LNCaP clone FGC (cell line): ENCODE data around the gene GFRA4.

- RRBS, 2 experiments = no CpG with 5 or more reads among the region's 6 CpGs
These were observed 34.7 kb upstream of the SIRPA start for GRCh38 chr20:1860484-1861025.

DNA sequence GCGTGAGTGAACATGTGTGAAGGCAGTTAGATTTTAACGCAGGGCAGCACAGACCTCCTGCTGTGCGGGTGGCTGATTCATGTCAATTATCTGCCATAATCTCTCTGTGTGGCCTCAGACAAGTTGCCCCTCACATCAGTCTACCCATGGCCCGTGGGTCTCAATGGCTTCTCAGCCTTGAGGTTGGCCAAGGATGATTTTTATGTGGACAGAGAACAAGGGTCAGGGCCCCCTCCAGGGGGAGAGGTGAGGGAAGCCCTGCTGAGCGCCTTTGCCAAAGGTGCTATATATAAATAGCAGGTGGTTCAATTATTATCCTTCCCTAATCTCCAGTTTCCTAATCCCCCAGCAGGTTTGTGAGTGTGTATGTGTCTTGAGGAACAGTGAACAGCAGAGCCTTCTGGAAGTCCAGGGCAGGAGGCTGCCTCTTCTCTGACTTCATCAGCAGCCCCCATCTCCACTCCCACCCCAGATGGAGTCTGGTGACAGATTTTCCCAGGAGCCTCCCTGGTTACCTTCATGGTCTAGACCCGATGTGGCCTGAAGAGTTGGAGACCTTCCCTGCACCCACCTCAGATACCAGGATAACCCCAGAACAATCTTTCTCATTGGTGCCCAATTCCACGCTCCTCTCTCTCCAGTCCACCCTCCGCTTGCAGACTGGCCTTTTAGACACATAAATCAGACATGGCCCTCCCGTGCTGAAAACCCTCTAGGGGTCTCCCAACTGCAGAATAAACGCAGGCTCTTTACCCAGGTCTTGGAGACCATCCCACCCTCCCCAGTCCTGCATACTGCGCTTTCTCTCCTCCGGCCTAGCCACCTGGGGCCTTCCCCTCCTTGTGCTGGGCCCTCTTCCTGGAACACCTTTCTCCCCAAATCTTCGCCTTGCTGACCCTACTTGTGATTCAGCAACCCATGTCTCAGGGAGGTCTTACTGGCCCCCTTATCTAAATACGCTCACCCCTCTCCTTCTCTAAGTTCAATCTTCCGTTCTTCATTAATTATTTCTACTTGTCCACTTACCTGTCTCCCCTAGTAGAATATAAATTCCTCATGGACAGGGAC lies 2.9 kb upstream of the SIRPA start:
- RRBS, 2 experiments = no CpG with 5 or more reads among the region's 15 CpGs

DNA sequence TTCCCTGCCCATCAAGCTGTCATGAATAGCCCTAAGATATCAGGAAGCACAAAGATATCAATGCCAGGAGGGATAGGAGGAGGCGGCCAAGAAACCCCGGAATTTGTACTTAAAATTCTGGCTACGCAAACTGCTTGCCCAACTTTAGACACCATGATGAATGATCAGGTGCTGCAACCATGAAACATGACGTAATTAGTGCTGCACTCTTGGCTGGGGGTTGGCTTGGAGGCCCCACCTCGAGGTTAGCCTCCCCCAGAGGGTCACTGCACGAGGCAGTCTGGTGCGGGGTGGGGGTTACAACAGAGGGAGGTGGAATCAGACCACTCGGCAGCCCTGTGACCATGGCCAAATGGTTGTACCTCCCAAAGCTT lies 8.9 kb downstream of the SIRPA start:
- RRBS, 2 experiments = 67 to 70% methylated on average over 2 of the region's 8 CpGs

DNA sequence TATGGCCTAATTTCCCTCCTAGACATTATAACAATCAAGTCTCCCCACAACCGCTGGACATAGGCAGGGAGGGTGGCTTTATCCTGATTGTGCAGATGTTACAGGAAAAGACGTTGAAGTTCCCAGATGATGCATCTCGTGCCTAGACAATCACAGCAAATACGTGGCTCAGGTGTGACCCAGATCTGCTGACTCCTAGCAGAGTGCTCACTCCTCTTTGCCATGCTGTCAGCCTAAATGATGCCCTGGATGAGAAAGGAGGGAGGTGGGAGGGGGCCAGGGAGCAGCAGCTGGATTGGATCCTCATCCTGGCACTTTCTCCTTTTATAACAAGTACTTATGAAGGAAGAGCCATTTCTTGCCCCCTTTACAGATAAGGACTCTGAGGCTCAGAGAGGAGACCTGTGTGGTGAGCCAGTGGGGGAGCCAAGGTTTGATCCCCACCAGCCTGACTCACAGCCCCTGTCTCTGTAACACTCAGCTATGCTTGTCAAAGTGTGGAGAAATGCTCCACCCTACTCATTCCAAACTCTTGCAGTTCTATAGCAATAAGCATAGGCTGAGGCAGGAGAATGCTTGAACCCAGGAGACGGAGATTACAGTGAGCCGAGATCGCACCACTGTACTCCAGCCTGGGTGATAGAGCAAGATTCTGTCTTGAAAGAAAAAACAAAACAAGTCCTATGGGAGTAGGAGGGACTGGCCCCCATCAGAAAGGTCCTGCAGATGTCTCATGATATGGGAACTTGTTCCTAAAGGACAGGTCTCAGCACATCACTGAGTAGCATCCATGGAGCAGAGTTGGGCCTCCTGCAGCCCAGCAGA lies 21.9 kb downstream of the SIRPA start:
- RRBS, 2 experiments = no CpG with 5 or more reads among the region's 7 CpGs

DNA sequence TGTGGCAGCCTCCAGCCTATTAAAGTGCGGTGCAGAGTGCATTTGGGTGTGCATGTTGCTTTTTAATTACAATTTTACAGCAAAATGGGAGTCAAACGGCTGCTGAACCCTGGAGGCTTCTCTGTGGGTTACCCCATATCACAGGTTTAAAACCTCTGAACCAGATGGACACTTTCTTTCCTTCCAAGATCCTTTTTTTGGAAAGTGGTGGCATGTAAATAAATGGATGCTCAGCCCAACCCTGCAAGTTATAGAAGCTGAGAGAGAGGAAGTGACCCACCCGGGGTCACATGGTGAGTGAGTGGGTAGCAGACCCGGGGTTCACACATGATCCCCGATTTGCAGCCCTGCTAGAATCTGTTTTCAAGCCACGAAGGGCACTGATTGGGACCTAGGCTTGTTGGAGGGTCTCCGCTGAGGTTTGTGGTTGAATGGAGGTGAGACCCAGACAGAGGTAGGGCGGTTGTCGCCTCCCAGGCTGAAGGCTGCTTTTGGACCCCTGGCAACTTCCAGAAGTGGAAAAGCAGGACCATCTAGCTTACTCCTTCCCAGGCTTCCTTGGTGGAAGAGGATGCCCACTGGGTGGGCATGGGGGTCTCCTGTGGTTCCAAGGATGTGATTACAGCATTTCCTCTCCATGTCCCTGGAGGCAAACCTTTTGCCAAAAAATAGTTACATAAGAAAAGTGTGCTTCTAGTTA lies 32.1 kb downstream of the SIRPA start:
- RRBS, 2 experiments = no CpG with 5 or more reads among the region's 9 CpGs

DNA sequence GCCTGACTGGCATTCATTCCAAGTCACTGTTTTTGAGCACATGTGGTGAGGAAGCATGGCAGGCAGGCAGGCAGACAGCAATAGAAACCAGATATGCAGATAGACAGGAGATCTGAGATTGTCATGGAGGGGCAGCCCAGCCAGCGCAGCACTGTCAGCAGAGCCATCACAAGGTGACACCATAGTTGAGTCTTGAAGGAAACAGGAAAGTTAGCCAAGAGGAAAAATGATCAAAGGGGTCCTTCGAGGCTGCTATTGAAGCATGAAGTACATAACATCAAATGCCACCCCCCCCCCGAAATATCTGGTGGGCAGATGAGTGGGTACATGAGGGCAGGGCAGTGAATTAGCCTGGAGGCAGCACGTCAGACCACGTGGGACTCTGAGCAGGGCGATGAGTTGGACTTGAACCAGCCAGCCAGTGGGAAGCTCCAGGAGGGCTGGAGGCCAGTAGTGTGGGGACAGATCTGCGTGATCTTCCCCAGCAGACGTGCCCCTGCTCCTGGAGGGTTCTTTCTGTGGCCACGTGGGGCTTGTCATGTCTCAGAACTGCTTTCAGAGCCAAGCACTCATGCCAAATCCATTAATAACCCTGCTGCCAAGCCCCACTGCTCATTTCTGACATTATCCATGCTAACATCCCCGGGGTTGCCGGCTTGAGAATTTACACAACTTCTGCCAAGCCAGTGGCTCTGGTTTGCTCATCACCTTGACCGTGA lies 38.1 kb downstream of the SIRPA start:
- RRBS, 2 experiments = no CpG with 5 or more reads among the region's 12 CpGs

- RRBS, 2 experiments = no CpG with 5 or more reads among the region's 1 CpG
These were observed 38.0 kb upstream of the PDYN start for GRCh38 chr20:2031943-2032170.

DNA sequence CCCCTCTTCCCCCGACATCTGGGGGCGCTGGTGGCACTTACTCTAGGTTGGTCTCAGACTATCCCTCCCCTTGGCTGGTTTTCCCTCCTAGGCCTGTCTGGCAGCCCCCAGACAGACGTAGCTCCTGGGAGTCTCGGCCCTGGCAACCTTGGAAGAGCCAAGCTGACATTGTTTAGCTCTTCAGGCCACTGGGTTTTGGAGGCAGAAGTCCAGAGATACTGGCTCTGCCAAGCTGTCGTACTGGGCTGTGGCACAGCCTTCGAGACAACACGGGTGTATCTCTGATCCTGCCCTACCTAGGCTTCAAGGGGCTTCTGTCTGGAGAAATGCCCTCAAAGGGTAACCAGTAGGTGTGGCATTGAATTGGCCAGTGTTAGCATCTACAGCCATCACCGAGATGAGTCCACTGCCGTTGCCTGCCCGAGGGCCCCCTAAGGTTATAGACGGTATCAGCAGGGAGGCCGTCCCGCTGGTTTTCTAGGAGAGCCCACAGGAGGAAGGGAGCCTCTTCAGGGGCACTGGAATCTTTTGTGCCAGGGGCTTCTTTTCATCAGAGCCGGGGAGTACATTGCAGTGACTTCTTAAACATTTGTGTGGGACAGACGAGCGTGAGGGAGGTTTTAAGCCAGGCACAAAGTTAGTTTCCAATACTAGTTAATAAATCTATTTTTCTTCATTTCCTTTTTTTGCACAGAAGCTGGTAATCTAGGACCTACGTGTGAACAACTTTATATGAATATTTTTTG lies 46.2 kb downstream of the STK35 start:
- RRBS, 2 experiments = no CpG with 5 or more reads among the region's 17 CpGs

GRCh38 chr20:2206905-2208200 lies 88.4 kb upstream of the TGM3 start:
- RRBS, 2 experiments = 4 to 6% methylated on average over 37 of the region's 103 CpGs

DNA sequence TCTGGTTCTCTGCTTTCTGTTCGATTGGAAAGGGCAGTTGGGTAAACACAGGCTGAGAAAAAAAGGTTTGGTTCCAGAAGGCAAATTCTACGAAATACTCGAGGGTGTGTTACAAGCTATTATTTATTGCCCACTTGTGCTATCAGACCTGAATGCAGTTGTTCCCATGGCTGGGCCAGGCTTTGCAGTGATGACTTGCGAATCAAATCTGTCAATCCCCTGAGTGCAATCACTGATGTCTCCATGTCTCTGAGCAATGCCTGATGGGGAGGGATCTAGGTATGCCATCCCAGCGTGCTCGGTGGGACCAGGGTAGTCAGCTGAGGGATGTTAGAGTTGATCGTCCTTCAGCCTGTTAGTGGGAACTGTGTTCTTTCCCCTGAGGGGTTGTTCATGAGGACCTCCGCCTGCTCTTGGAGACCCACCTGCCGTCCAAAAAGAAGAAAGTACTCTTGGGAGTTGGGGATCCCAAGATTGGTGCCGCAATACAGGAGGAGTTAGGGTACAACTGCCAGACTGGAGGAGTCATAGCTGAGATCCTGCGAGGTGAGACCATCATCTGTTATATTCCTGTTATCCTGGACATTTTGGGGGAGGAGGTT lies 1.7 kb downstream of the NOP56 start:
- RRBS, 2 experiments = no CpG with 5 or more reads among the region's 11 CpGs

DNA sequence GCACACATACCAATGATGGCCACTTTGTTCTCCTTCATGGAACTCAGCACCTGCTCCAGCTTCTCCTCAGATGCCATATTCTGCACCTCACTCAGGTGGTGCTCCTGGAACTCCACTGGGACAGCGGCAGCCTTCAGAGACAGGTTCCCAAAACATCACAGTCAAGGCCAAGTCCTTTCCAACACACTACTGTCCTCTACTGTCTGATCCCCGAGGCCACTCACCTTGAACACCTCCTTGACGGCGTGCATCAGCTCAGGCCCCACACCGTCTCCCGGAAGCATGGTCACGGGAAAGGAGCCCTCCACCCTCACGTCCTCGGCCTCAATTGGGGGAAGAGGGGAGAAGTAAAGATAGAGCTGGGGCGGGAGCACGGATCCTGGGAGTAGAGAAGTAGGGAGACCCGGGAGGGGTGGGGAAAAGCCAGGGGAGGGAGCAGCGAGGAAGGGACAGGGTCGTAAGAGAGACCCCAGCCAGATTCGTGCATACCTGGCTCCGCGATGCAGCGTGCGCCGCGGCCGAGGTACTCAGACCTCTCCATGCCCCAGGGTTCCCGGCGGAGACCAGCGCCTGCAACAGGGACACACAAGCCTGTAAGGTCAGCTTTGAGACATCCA lies 472 bp downstream of the IDH3B start:
- RRBS, 2 experiments = no CpG with 5 or more reads among the region's 25 CpGs

- RRBS, 2 experiments = 10 to 13% methylated on average over 1 of the region's 21 CpGs
These were observed 1.1 kb upstream of the GNRH2 start for GRCh38 chr20:3041886-3043148.

DNA sequence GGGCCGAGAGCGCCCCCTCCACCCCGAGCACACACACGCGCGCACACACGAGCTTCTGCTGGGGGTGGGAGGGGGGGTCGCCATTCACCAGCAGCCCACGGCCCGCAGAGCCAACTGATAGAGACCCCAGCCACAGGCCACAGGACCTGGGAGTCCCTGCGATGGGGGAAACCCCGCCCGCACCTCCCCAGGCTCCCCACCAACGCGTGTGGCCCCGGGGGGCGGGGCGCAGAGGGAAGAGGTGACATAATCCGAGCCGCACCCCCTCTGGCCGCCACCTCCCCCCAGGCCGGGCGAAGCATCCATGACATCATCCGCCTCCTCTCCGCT lies 396 bp downstream of the LZTS3 start:
- RRBS, 2 experiments = under 1 to 1% methylated on average over 8 of the region's 25 CpGs

GRCh38 chr20:3203696-3204283 lies 692 bp downstream of the DDRGK1 start:
- RRBS, 2 experiments = no CpG with 5 or more reads among the region's 26 CpGs

- RRBS, 2 experiments = no CpG with 5 or more reads among the region's 5 CpGs
These were observed 46.8 kb downstream of the DNAAF9 start for GRCh38 chr20:3360628-3361032.

GRCh38 chr20:3383143-3383473 lies 24.4 kb downstream of the DNAAF9 start:
- RRBS, 2 experiments = no CpG with 5 or more reads among the region's 6 CpGs

DNA sequence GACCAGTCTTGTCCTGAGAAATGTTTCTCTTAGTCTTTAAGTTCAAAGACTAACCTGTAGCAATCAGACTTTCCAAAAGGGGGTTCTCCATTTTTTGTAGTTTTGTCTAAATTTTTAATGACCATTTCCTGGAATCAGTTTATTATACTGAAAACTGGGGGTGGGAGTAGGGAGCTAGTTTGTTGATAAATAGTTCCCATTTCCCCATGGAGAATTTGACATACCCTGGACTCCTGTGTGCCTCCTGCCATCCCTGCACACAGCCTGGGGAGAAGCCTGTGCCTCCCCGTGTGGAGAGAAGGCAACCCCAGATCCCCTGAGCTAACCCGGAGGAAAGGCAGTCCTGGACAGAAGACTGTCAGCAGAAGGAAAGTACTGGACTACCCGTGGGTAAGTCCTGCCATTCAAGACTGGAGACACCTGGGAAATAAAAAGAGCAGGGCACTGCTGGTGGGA lies 13.5 kb downstream of the GFRA4 start:
- RRBS, 2 experiments = no CpG with 5 or more reads among the region's 3 CpGs

DNA sequence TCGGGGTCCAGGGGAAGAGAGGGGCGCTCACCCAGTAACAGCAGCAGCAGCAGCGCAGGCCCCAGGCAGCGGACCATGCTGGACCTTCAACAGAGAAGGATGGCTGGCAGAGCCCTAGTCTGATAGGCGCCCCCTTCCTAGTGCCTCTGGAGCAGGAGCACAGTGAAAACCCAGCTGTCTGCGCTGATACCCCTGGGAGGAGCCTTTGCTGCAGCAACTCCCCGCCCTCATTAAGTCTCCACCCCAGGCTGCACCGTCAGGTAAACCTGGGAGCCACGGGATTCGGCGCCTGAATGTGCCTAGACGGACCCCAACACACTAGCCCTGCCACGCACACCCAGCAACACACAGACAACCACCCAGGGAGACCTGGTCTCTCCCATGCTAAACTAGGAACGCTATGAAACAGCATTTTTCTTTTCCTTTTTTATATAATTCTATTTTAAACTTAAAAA lies at the start of gene GFRA4:
GFRA4 (minus strand) TSS at position 77 of the 455 bp plus-strand sequence.
- RRBS, 2 experiments = no CpG with 5 or more reads among the region's 14 CpGs

DNA sequence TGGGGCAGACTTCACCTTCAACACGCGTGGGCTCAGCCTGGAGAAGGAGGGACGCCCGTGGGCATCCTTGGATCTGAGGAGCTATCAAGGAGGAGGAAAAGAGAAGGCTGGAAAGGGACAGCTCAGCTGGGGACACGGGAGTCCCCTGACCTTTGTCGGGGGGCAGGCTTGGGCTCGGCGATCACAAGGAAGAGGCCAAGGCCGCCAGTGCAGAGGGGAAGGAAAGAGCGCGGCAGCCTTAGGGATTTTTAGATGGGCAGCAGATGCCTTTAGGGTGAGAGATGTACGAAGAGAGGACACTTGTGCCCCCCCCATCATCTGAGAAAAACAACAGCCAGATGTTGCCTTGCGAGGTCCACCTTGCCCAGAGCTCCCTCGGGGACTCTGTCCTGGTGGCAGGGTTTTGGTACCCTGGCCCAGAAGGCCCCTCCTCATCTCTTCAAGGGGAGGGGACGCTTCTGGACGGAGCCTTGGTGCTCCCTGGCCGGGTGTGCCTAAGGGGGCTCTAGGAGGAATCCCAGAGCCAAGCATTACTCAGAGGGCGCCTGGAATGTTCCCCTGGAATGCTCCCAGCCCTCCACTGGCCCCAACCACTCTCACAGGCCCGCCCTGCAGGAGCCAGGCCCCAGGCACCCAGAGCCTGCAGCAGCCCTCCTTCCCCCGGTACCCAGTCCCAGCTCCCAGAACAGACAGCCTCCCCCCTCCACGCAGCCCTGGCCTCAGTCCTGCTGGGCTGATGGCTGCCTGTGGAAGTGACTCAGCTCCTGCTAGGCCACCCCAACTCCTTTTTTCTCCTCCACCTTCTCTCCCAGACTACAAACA lies 1.9 kb downstream of the ADAM33 start:
- RRBS, 2 experiments = no CpG with 5 or more reads among the region's 21 CpGs

GRCh38 chr20:3680654-3681534 lies 916 bp downstream of the ADAM33 start:
- RRBS, 2 experiments = no CpG with 5 or more reads among the region's 18 CpGs